Measurements from ENCODE around the gene INHBA.

GRCh38 chr7:39624286-39624434, 788 bp downstream of the RALA start:
- RRBS, result no CpG with 5 or more reads among the region's 2 CpGs

DNA sequence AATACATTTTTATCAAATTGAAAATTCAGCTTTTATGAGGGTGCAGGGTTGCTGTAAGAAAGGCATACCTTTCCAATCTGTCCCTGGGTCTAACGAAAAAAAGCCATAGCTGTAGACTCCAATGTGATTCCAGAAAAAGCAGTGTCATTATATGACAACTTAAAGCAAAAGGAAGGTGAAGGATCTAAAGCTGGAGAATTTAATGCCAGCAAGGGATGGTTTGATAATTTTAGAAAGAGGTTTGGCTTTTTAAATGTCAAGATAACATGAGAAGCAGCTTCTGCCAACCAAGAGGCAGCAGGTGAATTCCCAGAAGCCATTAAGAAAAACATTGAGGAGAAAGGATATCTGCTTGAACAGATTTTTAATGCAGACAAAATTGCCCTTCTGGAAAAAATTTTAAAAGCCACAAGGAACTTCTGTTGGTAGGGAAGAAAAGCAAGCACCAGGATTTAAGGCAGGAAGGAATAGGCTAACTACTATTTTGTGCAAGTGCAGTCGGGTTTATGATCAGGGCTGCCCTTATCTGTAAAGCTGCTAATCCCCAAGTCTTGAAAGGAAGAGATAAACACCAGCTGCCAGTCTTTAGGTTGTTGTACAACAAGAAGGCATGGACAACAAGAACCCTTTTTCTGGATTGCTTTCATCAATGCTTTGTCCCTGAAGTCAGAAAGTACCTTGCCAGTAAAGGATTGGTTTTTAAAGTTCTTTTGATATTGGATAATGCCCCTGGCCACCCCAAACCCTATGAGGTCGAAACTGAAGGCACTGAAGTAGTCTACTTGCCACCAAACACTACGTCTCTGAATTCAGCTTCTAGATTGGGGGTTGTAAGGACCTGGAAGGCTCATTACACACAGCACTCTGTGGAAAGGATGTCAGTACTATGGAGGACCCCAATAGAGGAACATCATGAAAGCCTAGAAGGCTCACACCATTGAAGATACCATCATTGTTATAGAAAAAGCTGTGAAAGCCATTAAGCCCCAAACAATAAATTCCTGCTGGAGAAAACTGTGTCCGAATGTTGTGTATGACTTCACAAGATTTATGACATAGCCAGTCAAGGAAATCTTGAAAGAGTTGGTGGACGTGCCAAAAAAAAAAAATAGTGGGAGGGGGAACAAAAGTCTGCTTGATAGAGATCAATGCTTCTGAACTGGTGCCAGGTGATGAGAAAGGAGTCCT, 40.7 kb downstream of the RALA start:
- RRBS, result no CpG with 5 or more reads among the region's 6 CpGs

DNA sequence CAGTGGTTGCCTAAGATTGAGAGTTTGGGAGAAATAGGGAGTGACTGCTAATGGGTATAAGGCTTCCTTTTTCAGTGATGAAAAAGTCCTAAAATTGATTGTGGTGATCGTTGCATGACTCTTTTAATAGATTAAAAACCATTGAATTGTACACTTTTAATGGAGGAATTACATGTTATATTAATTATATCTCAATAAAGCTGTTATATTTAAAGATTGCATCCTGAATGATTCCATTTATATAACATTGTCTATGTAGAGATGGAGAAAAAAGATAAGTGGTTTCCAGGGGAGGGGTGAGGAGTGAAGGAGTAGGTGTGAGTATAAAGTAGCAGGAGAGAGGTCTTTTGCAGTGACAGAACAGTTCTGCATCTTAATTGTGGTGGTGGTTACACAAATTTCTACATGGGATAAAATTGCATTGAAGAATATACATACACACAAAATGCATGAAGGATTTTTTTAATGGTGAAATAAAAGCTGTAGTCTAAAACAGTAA, 102.3 kb downstream of the RALA start:
- RRBS, result no CpG with 5 or more reads among the region's 1 CpG

DNA sequence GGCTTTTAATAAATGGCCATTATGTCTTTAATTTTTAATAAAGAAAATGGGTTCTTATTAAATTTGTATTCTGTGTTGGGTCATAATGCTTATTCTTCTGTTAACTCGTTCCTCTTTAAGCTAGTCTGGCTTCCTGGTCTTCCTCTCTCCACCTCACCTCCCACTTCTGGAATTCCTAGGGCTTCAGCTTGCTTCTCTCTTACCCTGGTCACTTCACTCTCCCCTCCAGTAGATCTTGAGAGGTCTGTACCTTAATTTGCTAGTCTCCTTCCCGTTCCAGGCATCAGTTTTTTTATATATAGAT, 111.2 kb downstream of the RALA start:
- RRBS, result no CpG with 5 or more reads among the region's 2 CpGs

DNA sequence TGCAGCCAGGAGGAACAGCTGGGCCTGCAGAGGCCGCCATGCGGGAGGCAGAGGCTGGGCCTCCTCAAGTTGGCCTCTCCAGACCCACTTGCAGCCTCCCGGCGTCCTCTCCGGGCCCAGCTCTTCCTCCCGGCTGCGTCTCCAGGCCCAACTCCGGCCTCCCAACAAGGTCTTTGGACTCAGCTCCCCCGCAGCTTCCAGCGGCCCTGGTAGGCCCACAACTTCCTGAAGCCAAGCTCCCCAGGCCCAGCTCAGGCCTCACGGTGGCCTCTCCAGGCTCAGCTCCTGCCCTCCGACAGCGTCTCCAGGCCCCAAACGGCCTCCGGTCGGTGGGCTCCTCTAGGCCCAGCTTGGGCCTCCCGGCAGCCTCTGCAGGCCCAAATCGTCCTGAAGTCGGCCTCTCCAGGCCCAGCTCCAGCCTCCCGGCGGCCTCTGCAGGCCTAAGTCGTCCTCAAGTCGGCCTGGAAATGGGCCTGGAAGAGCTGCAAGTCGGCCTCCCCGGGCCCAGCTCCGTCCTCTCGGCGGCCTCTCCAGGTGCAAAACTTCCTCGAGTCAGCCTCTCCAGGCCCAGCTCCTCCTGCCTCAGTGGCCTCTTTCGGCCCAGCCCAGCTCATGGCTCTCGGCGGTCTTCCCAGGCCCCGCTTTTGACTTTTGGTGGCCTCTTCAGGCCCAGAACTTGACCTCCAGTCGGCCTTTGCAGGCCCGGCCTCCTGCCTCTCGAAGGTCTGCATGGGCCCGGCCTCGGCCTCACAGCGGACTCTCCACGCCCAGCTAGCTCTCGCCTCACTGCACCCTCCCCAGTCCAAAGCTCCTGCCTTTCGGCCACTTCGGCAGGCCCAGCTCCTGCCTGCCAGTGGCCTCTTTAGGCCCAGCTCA, 156.2 kb upstream of the CDK13 start:
- RRBS, result no CpG with 5 or more reads among the region's 43 CpGs

GRCh38 chr7:39950426-39951441, 678 bp downstream of the CDK13 start:
- RRBS, result 1% methylated on average over 50 of the region's 124 CpGs

- RRBS, result no CpG with 5 or more reads among the region's 12 CpGs
Measured at GRCh38 chr7:39951921-39952232, 1.8 kb downstream of the CDK13 start.

DNA sequence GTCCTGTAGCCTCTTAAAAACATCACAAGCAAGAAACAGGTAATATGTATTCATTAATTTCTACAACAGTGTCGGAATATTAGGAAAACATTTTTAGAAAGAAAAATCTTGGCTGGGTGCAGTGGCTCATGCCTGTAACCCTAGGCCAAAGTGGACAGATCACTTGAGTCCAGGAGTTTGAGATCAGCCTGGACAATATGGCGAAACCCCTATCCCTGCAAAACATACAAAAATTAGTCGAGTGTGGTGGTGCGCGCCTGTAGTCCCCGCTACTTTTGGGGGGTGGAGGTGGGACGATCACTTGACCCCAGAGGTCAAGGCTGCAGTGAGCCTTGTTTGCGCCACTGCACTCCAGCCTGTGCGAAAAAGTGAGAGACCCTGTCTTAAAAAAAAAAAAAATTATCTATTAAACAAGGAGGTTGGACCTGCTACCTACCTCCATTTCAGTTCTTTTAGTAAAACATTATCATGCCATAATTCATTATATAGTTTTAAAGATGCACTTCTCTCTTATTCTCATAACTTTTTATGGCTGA, 31.0 kb downstream of the CDK13 start:
- RRBS, result no CpG with 5 or more reads among the region's 9 CpGs

- RRBS, result no CpG with 5 or more reads among the region's 2 CpGs
Measured at GRCh38 chr7:40437499-40438095, 302.8 kb downstream of the SUGCT start.

DNA sequence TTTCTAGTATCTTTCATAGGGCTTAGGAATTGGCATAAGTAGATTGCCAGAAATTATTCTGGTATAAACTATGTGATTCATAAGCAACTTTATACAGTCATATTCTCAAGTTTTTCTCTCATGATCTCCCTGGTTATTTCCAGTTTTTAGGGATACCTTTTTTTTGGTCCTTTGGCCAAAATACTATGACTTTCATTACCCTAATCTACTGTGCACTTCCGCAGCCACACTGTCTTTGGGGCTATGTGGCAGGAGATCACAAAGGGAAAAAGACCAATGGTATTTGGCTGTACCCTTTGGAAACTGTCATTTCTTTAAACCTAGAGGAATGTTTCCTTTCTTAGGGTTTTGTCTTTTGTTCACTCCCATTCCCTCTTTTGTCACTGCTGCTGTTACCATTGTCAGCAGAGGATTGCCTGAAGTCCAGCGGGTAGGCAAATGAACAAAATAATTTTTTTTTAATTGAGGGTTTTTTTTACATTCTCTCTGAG, 374.4 kb downstream of the SUGCT start:
- RRBS, result no CpG with 5 or more reads among the region's 2 CpGs

GRCh38 chr7:40546928-40547548, 412.2 kb downstream of the SUGCT start:
- RRBS, result no CpG with 5 or more reads among the region's 3 CpGs

DNA sequence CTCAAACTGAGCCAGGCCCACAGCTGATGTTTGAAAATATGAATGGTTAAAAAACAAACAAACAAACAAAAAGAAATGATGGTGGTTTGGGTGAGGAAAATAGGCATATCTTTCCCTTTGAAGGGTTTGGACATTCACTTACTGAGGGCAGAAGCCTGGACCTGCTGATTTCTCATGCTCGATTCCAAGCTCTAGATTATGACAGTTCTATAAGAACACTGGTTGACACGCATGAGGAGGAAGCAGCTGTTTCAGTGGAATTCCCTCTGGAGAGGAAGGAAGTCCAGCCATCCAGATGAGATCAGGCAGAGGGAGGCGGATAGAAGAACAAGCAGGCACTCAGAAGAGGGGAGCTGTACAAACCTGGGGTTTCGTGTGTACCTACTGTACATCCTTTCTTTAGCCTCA, 692.0 kb downstream of the INHBA start:
- RRBS, result no CpG with 5 or more reads among the region's 4 CpGs

GRCh38 chr7:41465306-41466164, 237.4 kb downstream of the INHBA start:
- RRBS, result no CpG with 5 or more reads among the region's 8 CpGs

DNA sequence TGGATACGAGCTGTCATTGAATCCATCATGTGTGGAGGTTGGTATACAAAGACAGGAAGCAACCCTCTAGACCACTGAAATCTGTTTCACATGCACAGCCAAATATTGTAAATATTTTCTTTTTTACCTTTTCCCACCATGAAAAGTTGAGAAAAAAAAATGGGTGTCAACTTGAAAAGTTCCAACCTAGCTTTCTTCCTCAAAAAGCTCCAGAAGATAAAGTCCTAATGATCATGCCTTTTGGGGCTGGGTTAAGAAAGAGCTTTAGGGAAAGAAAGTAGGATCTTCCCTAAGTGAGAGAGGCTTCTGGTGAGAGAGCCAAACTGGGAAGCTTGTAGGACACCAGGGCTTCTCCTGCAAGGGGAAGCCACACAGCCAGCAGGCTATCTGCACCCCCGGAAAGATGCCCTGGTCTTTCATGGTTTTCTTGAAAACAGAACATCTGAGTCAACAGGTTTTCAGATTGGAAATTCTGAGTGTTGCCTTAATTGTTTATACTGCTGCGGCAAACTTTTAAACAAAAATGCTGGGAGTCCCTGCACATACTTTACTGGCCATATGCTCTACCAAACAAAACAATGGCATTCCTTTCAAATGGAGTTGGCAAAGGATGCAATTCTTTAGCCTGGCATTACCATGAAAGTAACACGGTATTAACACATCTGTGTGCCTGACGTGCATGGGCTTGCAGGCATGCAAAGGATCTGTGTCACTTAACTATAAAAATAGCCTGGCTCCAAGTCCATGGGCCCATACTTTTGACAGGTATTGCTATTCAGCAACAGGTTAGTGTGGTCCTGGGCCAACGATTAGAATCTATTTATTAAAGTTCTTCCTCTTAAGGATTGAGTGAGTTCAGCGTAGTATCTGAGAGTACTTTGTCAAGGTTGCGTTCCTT, 4.3 kb downstream of the INHBA start:
- RRBS, result no CpG with 5 or more reads among the region's 8 CpGs

DNA sequence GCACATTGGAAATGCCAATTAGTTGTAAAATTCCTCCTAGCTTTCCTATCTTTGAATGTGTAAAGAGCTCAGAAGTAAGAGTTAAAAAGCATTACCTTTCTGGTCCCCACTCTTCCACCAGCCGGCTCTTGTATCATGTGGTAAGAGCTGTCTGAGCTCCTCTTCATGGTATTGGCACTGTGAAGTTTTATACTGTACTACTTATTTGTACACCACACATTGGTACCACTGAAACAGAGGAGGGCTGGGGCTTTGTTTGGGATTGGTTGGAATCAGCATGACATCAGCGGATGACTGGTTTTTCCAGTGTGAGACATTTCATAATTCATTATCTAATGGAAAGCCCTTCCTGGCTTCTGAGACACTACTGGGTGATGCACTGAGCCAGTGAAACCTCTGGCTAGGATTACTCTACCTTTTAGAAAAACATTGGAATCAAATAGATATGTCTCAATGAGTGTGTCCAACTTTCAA, at the start of gene INHBA:
INHBA (minus strand) TSS at position 181 of the 474 bp plus-strand sequence.
- RRBS, result no CpG with 5 or more reads among the region's 2 CpGs

DNA sequence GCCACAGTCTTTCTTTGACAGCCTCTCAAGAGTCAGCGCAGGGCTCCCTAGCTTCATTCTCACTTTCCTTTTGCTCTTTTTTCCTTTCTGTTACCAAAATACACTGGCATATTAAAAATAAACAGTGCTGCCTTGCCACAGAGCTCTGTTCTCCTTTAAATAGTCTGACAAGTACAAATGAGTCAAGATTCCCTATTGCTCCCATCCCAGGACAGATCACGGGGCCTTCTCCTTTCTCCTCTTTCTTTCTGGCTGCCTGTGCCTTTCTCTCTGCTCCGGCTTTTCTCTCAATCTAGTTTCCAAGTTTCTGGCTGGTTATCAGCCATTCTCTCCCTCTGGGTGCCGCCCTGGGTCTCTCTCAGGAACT, 132.4 kb upstream of the INHBA start:
- RRBS, result no CpG with 5 or more reads among the region's 4 CpGs

- RRBS, result no CpG with 5 or more reads among the region's 12 CpGs
Measured at GRCh38 chr7:41881557-41882213, 178.8 kb upstream of the INHBA start.

- RRBS, result no CpG with 5 or more reads among the region's 26 CpGs
Measured at GRCh38 chr7:42236976-42237115, 163 bp downstream of the GLI3 start.

DNA sequence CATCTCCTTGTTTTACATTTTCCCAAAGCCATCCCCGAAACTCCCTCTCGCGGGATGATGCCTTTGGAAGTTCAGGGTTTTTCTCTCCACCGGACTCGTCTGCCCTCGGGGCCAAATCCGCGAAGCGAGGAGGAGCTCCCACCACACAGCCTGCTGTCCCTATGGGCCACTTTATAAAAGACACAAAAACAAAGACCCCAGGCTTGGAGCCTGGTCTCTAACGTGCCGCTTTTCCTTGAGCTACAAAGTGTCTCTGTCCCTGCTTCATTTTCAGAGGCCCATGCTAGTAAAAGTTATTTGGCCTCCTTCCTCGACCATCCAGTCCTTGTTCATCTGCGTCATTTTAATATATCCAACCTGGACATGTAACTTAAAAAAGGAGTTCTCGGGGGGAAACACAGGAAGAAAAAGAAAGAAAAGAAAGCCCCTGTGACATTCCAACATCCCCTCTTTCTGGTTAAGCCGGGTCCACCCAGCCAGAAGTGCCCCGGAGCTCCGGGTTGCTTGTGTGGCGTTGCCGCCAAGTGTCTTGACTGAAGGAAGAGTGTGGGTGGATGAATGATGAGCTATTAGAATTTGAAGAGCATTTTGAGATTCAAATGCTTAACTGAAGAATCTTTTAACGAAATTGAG, 1.5 kb upstream of the GLI3 start:
- RRBS, result no CpG with 5 or more reads among the region's 20 CpGs

- RRBS, result no CpG with 5 or more reads among the region's 8 CpGs
Measured at GRCh38 chr7:42340274-42340801, 103.3 kb upstream of the GLI3 start.